Measurements from ENCODE around the gene IGFL4.

DNA sequence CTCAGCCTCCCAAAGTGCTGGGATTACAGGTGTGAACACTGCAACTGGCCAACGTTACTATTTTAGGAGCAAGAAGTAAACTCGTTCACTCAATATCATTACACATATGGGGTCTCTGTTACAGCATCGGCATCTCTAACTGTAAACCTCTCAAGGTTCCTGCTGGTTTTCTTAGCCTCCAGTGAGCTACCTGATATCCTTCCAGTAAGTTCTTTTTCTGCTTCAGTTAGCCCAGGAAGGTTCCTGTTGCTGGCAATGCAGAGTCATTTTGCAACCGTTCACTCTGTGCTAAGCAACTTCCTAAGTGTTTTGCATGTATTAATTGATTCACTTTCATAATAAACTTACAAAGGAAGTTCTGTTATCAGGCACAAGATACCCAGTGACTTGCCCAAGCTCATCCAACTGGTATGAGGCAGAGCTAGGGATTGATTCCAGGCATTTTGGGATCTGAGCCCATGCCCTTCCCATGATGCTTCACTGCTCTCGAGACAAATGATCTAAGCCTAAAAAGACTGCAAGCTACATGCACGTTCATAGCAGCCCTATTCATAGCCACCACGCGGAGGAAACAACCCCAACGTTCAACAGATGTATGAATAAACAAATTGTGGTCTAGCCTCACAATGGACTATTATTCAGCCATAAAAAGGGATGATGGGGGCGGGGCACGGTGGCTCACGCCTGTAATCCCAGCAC is 36.6 kb downstream of the VASP start:
- PRO-cap, result no peak

- PRO-cap, result unidirectional peak, minus-strand start at chr19:45577259
Measured at GRCh38 chr19:45576836-45578054, 7.4 kb downstream of the OPA3 start.

DNA sequence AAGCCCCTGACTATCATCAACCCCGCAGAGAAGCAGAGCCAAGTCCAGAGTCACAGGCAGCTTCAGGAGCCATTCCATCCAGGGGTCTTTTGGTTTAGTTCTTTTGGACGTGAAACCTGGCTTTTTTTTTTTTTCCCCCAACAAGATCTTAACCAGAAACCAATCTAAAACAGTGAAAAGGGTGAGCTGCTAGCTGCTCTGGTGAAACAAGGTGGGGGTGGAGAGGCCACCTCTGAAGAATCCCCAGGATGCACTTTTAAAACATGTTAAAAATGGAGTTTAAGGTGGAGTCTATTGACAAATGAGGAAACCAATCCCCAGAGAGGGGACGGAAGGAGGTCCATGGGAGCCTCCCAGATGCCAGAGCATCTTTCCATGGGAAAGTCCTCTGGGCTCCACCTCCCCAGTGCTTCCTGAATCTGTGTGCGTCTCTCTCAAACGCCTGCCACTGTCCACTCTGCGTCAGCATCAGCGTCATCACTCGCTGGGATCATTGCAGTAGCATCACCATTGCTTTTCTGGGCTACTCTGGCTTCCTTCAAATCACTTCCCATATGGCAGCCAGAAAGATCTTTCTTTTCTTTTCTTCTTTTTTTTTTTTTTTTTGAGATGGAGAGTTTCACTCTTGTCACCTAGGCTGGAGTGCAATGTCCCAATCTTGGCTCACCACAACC is 6.3 kb downstream of the GPR4 start:
- PRO-cap, result unidirectional peak, plus-strand start at position 546 of the sequence

GRCh38 chr19:45793013-45793354 is 339 bp upstream of the DMWD start:
- PRO-cap, result no peak

DNA sequence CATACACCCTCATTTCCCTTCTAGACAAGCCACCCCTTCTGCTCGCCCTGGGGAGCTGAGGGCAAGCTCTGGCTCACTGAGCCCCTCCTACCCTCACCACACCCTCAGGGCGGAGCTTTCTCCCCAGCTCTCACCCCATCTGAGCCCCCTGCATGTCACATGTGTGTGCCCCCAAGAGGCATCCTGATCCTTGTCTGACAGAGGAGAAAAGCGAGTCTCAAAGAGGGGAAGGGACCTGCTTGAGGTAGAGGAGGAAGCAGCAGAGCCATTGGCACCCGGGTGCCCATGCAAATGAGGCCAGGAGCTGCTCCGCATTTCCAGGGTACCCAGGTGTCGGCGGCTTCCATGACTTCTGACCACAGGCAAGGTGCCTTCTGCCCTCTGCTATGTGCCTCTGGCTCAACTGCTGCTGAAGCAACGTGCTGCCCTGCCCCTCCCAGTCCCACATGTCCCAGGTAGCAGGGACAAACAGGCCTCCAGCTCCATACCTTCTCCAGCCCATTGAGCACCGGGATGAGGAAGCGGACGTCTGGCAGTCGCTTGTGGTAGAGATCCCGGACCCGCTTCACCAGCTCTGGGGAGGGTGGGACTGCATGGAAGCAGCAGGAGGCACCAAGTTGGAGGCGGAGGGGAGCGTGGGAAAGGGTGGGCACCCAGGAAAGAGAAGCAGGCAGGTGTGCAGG is 7.9 kb upstream of the RSPH6A start:
- PRO-cap, result no peak

- PRO-cap, result no peak
Measured at GRCh38 chr19:45882488-45883262, 3.3 kb downstream of the IRF2BP1 start.

- PRO-cap, result bidirectional peak, plus-strand start at chr19:45959495, minus-strand start at chr19:45959385
Measured at GRCh38 chr19:45959165-45959639, 14.5 kb downstream of the NOVA2 start.

DNA sequence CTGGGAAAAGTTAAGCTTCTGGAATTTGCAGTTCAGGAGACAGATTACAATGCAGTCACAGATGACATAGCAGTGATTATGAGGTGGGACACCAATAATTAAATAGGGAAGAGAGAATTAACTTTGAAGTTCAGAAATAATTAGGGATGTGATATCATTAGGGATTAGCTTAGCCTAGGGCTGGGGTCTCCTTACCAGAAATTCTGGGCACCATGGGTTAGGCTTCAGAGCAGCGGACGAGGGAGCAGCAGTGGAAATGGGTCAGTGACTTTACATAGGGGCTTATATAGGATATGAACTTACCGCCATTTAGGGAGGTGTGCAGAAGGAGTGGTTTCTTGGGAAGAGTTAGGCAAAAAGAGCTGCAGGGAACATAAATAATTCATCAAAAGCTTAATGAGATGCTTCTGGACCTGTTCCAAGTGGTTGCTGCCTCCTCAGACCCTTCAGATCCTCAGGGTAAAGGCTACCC is at the start of gene IGFL4:
TSS of gene IGFL4 (minus strand) at position 254 of the 472 bp plus-strand sequence.
- PRO-cap, result no peak

- PRO-cap, result no peak
Measured at GRCh38 chr19:46077427-46077989, 36.7 kb upstream of the IGFL4 start.

GRCh38 chr19:46181497-46182108 is 33.6 kb downstream of the IGFL2 start:
- PRO-cap, result no peak

DNA sequence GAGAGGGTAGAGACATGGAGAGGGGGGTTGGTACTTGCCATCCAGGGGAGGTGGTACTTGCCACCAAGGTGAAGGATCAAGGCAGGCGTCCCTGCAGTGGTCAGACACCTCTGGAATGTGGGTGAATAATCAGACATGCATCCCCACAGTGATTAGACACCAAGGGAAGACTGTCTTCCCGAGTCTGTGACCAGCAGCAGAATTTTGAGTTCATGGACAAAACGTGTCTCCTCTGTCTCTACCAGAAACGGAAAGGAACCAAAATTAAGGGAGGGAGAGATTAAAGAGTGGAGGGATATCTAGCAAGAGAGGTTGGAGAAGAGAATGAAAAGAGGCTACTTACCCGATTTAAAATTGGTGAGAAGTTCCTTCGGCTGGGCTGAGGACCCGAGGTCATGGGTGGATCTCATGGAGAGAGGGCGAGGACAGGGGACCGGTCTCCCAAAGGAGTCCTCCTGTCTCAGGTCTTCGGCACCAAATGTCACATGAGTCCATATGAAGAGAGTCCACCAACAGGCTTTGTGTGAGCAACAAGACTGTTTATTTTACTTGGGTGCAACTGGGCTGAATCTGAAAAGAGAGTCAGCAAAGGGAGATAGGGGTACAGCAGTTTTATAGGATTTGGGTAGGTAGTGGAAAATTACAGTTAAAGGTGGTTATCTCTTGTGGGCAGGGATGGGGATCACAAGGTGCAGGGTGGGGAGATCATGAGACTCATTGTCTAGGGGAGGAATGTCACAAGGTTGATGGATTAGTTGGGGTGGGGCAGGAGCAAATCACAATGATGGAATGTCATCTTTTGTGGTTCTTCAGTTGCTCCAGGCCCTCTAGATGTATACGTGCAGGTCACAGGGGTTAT is 26.8 kb upstream of the IGFL1 start:
- PRO-cap, result no peak

- PRO-cap, result no peak
Measured at GRCh38 chr19:46305130-46305532, 8.3 kb downstream of the HIF3A start.

- PRO-cap, result no peak
Measured at GRCh38 chr19:46546475-46546896, 50.8 kb upstream of the PNMA8B start.

DNA sequence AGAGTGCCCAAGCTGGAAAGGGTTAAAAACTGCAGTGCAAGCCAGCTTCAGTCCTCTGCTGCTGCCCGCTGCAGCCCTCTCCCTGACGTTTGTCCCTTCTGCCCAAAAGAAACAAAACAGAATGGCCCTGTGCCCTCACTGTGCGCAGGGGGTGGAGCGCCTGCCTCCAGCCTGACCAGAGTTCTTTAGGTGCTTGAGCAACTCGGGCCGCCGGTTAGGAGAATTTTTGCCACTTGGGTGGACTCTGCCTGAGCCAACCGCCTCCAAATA is 3.8 kb downstream of the CALM3 start:
- PRO-cap, result no peak

- PRO-cap, result no peak
Measured at GRCh38 chr19:46700761-46701325, 16.1 kb downstream of the PRKD2 start.

- PRO-cap, result no peak
Measured at GRCh38 chr19:46724963-46726039, 8.4 kb upstream of the PRKD2 start.

GRCh38 chr19:46736469-46737203 is 9.2 kb upstream of the FKRP start:
- PRO-cap, result no peak

- PRO-cap, result no peak
Measured at GRCh38 chr19:46738097-46738420, 7.8 kb upstream of the FKRP start.

DNA sequence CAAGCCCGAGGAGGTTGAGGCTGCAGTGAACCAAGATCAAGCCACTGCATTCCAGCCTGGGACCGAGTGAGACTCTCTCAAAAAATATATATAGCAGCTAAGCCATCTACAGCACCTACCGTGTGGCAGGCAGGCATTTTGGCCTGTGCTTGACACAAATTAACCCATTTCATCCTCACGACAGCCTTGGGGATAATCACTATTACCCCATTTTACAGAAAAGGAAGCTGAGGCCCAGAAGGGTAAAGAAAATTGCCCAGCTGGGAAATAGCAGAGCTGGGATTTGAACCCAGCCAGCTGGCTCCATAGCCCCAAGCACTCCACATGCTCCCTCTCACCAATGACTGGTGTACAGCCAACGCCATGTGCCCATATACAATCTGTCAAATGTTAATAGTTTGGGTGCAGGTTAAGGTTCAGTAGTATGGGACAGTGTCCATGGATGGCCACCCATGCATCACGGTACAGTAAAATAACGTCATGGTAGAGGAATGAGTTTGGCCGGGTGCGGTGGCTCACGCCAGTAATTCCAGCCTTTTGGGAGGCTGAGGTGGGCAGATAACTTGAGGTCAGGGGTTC is 3.0 kb downstream of the SLC1A5 start:
- PRO-cap, result no peak

DNA sequence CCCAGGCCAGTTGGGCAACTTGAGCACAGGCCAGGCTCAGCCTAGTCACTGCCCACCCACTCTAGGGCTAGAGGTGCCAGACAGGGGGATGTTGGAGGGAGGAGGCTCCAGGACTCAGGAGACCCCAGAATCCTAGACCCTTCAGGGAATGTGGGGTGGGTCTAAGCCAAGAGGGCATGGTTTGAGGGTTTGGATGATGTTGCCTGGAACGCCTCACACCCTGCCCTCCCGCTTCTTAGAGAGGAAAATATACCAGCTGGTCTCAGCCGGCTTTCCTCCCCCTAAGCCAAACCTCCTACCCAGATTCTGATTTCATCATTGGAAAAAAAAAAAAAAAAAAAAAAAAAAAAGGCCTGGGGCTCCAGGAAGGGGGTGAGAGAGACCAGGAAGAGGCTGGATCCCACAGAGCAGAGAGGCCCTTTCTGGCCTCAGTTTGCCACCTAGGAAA is 8.0 kb upstream of the SLC1A5 start:
- PRO-cap, result no peak

All from left ventricle myocardium (tissue), 1 donor.